Thoracic aorta (tissue), 1 donor: ENCODE results near the gene C3orf33.

GRCh38 chr3:154129770-154130238, 8.6 kb downstream of the ARHGEF26 start:
- RAMPAGE, long total RNA: no peak

DNA sequence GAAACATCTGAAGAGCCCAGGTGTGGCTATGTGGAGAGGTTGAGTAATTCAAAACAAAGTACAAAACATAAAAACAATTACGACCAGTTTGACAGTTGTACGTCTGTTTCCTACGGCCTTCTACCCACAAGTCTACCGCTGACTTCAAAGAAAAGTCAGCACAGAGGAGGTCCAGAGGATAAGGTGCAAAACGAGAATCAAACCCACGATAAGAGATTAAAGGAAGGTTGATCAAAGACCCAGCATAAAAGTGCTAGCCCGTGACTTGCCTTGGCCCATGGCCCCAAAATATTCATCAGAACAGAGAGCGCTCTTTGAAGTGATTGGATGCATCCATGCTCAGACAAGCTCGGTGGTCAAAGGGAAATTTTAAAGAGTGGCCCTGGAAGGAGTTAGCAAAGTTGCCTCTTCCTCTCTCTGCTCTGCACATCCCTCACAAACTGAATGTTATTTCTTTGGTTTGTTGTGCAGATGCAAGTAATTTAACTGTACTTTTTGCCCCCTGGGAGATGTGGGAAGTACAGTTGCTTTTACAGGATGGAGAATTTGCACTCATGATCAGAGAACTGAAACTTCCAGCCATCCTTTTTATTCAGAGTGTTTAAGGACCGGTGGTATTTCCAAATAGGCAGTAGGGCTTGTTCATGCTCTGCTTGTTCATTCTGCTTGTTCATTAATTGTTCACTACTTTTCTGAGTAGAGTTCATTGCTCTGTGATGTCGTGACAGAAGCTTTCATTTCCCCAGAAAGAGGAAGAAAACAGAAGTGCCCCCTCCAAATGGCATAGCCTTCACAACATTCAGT, 31.1 kb downstream of the MME start:
- RAMPAGE, long total RNA: no peak

DNA sequence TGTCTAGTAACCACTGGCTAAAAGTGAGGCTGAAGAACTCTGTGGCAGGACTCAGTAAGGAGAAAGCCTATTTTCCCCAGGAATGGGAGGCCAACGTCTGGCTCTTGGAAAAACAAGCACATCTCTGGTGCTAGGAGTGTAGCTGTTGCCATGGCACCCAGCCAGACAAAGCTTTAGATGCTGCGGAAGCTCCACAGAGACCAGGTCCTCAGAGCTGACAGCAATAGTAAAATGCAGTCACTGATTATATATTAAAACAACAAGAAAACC, 124.9 kb upstream of the STRIT1 start:
- RAMPAGE, long total RNA: no peak

- RAMPAGE, long total RNA: no peak
Observed at GRCh38 chr3:155646587-155647305, 98.1 kb downstream of the PLCH1 start.

DNA sequence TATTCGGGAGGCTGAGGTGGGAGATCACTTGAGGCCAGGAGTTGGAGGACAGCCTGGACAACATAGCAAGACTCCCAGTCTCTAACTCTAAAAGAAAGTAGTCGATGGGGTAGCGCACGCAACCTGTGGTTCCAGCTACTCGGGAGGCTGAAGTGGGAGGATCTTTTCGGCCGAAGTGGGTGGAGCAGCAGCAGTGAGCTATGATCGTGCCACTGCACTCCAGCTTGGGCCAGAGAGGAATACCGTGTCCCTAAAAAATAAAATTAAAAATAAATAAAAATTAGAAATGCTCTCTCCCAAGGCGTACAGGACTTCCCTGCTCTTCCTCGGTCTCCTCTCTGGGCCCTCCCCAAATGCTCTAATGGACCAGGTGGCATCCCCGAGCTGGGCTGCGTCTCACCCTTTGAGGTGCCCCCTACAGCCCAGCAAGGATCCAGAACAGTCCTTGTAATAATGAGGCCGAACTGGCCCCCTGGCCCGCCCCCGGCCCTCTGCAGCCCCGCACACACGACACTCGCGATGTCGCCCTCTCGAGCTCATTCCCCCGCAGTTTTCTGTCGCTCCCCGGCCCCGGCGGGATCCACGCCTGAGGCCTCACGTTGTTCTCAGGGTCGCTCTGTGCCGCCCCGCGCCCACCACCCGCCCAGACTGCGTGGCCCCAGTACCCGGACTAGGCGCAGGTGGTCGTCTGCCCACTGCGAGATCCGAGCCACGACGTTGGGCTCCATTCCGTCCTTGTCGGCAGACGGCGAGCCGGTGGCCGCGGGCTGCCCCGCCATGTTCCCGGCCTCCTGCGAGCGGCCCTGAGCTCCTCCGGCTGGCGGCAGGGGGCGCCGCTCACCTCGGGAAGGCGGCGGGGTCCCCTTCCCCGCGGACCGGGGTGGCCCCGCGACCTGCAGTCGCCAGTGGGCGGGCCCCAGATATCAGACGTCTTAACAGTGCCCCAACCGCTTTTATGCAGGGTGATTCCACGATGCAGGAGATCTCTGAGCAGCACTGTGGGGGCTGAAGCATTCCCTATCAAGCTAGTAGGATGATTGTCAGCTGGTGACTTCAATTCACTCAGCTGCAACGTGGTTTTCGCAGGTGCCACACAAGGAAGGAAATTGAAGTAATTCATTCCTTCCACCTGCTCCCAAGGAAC, at the start of gene C3orf33:
Gene C3orf33 (minus strand): TSS at position 805 of the 1,144 bp plus-strand sequence.
- RAMPAGE, long total RNA: start-site peak on the minus strand centred at position 735 of the sequence, 170 bp wide, 11 reads

DNA sequence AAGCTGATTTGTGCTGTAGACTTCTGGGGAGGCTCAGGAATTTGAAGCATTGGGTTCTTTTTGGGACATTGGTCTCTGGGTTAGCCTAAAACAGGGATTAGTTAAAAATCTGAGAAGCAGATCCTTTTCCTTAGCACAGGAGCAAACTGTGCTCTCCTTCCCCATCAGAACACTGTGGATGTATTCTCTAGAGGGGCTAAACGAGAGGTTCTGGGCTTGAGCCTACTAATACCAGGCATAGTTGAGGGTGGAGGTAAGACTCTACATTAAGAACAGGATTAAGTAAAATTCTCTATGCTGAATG, 42.3 kb downstream of the GMPS start:
- RAMPAGE, long total RNA: no peak

- RAMPAGE, long total RNA: no peak
Observed at GRCh38 chr3:155987484-155987974, 117.1 kb downstream of the GMPS start.

GRCh38 chr3:156109907-156110397, 10.4 kb upstream of the KCNAB1 start:
- RAMPAGE, long total RNA: no peak

- RAMPAGE, long total RNA: no peak
Observed at GRCh38 chr3:156148881-156149415, 28.6 kb downstream of the KCNAB1 start.

- RAMPAGE, long total RNA: start-site peak on the plus strand at chr3:156291192-156291373, 7 reads
Observed at GRCh38 chr3:156290726-156291588, 170.6 kb downstream of the KCNAB1 start.

DNA sequence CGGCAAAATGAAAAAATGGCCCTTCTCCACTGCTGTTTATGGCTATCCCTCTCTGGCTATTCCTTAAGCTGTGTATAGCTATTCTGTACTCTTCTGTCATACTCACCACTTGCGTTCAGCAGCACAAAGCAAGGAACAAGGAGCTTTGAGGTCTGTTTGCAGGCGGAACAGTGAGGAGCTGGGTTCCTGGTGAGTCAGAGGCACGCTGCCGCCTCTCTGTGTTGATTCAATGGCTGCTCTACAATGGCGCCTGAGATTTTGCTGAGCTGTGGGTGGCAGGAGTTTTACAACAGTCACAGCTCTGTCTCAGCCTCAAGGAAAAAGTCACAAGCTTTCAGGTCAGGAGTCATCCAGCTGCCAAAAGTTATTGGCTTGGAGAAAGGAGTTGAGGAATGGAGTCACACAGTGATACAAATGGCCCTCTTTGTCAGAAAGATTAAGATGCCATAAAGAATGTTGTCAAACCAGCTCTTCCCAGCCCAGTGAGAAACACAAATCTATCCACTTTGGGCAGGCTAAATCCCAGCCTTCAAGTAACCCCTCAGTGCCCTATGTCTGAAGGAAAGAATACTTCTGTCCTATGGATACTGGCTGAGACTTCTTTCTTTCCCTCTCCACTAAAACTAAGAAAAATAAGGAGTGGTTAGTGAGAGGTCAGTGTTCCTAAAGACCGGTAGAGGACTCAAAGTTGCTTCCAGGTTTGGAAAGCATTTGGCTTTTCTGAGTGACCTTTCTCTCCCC, 98.0 kb downstream of the SSR3 start:
- RAMPAGE, long total RNA: no peak

- RAMPAGE, long total RNA: no peak
Observed at GRCh38 chr3:156551572-156552147, 3.3 kb downstream of the SSR3 start.

- RAMPAGE, long total RNA: no peak
Observed at GRCh38 chr3:157045281-157045948, 114.5 kb downstream of the CCNL1 start.

GRCh38 chr3:157088439-157089034, 71.4 kb downstream of the CCNL1 start:
- RAMPAGE, long total RNA: no peak

DNA sequence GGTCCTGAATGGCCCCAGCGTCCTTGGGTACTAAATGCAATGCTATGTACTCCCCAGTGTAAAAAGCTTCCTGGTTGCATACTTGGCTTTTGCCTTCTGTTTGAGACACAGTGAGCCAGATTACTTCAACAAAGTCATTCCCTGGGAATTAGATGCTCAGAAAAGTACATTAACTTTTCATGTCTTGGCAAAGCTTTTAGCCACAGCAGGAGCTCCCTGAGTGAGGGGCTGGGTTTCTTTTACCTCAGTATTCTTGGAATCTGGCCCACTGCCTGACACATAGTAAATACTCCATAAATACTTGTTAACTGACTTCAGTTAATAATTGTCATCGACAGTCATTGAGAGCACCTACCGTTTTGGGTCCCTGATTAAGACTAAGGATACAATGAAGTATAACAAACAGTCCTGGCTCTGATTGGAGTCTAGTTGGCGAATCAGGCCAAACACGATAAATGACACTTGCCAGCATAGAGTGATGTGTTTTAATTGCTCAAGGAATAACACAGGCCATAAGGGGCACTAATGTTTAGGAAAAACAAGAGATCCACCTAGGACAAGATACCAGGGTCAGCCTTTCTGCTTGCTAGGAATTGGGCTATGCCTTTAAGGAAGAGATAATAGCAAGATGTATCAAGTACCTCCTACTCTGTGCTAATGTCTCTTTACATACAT, 23.8 kb downstream of the CCNL1 start:
- RAMPAGE, long total RNA: no peak

DNA sequence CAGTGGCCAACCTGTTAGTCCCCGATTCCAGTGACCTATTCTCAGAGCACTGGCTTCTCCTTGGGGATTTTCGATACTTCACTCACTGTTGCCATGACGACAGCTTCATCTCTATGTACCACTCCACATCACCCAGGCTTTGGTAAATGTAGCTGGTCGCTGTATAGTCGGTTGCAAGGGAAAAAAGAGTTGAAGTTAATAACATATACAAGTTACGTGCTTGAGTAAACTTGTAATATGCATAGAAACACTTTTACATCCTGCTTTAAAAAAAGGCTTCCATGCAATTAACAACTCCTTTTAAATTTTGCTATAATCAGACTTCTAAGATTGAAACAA, 3.1 kb downstream of the CCNL1 start:
- RAMPAGE, long total RNA: no peak

- RAMPAGE, long total RNA: no peak
Observed at GRCh38 chr3:157488031-157488623, 15.1 kb downstream of the VEPH1 start.

GRCh38 chr3:157533431-157534142, 30.4 kb upstream of the VEPH1 start:
- RAMPAGE, long total RNA: no peak

- RAMPAGE, long total RNA: no peak
Observed at GRCh38 chr3:157819082-157819456, 287.2 kb downstream of the SHOX2 start.

DNA sequence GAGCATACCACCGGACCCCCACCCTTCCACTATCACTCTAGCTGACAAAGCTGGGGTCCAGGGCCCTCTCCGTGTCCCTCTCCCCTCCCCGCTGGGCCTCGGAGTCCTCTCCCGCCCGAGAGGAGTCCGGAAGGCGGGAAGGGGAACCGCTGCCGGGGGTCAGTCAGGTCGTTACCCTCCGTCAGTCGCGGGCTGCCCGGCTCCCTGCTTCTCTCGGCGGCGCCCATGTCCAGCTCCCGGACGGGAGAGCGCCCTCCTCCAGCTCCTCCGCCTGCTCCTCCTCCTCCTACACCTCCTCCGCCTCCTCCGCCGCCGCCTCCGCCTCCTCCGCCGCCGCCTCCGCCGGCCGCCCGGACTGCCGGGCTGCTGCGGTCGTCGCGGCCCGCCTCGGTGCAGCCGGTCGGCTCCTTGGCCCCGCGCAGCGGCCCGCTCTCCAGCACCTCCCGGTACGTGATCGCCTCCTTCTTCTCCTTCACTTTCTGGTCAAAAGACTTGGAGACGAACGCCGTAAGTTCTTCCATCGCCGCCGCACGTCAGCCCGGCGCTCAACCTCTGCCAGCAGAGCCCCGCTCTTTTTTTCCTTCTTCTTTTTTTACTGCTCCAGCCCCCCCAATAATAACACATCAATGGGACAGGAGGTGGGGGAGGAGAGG, 590 bp downstream of the SHOX2 start:
- RAMPAGE, long total RNA: no peak